Fibroblast of the aortic adventitia (primary cell): ENCODE data around the genes CCDC82, BIRC2 and CASP5.

DNA sequence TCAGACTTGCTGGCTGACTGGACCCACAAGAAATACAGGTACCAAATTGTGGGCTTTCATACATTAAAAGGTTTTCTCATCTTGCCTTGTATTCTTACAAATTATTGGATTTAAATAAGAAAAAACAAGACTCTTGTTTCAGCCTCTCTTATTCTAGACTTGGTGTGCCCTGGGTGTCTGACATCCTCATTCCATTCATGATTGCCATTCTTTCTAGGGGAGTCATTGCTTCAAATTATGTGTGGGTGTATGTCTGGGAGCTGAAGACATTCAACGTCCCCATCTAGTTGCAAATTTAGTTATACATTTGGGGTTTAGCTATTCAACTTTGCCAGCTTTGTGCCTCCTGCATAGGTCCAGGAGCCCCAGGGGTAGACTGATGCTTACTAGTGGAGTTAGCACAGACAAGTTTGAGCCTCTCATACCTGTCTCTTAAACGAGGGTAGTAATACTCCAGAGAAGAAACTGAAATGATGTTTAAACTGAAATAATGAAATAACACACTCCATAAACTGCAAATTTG is 18.0 kb downstream of the MAML2 start:
- CAGE, long polyA plus RNA: no peak

GRCh38 chr11:96389028-96390136 is at the start of gene CCDC82:
TSS of gene CCDC82 (minus strand) at chr11:96389912.
- CAGE, long polyA plus RNA: no peak

- CAGE, long polyA plus RNA: no peak
These were observed 2.0 kb downstream of the JRKL start for GRCh38 chr11:96391532-96392486.

GRCh38 chr11:96622161-96622651 is 232.4 kb downstream of the JRKL start:
- CAGE, long polyA plus RNA: no peak

GRCh38 chr11:97474293-97474524 is 1084.4 kb downstream of the JRKL start:
- CAGE, long polyA plus RNA: no peak

GRCh38 chr11:100719259-100719713 is 32.2 kb downstream of the ARHGAP42 start:
- CAGE, long polyA plus RNA: no peak

- CAGE, long polyA plus RNA: no peak
These were observed 2.8 kb downstream of the PGR start for GRCh38 chr11:101126780-101127181.

DNA sequence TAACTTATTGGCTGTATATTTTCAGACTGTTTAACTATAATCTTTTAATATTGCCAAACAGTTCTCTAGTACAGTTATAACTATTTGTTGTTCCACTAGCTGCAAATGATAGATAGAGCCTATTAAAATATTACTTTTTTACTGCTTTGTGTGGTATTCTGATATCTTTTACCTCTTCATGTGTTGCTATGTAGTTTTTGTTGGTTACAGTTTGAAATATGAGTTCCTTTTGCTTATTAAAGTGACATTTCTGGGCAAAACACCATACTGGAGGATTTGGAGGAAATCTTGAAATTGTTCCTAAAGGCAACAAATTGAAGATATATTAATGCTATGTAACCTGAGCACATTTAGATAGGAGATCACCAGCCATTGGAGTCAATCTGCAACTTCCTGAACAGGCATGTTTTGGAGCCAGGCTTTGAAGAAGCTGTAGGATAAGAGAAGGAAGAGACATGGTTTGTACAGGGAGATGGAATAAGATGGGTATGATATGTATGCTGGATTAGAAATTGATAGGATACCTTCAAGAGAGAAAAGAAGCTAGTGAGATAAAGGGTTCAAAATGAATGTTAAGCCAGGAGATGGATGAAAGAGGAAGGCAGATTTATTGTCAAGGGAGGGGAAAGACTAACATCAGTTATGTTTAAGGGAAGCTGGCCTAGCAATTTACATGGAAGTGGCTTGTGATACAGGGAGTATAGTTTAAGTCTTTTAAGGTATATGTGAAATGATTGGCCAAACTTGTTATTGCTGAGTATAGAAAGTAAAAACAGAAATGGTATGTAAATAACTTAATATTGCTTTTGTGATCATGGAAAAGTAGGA is 38.8 kb downstream of the YAP1 start:
- CAGE, long polyA plus RNA: no peak

GRCh38 chr11:102223497-102224261 is 93.6 kb upstream of the BIRC3 start:
- CAGE, long polyA plus RNA: no peak

DNA sequence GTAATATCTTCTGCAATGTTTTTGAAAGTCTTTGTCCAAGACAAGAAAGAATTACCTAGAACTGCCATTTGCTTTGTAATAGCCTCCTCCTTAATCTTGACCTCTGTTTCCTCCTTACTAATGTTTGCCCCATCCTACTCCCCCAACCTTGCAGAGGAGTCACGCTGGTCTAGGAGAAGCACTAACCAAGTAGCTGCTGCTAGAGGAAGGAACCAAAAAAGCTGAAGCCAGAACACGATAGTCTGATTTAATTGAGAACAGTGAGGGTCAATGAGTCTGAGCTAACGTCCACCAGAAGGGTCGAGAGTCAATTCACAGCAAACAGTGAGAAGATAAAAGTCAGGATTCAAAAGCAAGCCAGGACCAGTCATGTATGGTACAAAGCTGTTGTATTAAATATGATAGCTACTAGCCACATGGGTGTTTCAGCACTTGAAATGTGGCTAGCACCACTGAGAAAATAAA is 10.0 kb upstream of the BIRC3 start:
- CAGE, long polyA plus RNA: no peak

DNA sequence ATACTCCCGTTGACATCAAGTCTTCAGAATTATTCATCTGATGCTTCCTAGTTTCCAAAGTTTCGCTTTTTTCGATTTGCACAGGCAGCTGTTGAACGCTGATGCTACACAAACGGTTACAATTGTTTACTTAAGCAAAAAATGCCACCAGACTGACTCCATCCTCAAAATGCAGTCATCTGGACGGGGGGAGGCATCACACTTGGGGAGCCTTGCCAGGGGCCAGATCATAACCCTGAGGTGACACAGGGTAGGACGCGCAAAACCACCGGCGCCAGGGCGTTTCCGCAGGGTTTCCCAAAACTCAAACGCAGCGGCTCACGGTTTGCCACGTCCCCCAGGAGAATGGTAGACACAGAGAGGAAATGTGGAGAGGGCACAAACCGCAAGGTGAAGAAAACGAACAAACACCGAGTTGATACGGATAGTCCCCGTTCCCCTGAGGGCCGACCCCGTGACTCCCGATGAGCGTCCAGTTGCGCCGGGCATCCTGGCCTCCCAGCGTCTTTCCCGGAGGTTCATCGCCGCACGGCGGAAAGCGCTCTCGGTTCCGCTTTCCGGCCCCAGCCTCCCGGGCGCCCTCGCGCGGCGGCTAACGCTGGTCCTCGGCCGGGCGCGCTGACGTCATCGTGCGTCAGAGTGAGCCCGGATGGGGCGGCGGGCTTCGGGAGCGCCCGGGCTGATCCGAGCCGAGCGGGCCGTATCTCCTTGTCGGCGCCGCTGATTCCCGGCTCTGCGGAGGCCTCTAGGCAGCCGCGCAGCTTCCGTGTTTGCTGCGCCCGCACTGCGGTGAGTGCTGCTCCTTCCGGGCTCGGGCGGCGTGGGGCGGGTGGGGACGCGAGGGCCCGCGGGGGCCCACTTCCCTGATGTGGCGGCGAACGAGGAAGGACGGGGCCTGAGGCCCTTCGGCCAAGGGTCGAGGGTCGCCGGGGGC is at the start of gene BIRC2:
TSS of gene BIRC2 (plus strand) at position 627 of the 934 bp plus-strand sequence.
- CAGE, long polyA plus RNA: no peak

DNA sequence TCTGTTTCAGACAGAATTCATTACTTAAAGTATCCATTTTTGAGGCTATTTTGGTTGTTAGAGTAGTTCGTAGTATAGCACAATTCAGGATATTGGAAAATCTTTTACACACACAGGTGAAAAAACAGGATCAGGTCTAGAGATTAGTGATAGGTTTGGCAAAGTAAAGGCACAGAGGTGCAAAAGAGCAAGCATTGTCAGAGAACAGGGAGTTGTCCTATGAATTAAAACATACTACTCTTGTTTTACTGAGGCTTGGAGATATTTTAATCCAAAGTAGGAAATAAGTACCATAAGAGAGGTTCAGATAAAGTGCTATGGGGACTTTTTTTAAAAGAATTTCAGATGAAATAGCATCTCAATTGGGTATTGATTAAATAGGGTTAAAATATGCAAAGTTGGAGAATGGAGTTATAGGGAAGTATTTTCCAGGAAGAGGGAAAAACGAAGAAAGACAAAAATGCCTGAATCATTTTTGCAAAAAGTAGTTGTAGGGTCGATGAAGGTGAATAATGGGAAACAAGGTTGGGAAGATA is 36.1 kb downstream of the BIRC2 start:
- CAGE, long polyA plus RNA: no peak

DNA sequence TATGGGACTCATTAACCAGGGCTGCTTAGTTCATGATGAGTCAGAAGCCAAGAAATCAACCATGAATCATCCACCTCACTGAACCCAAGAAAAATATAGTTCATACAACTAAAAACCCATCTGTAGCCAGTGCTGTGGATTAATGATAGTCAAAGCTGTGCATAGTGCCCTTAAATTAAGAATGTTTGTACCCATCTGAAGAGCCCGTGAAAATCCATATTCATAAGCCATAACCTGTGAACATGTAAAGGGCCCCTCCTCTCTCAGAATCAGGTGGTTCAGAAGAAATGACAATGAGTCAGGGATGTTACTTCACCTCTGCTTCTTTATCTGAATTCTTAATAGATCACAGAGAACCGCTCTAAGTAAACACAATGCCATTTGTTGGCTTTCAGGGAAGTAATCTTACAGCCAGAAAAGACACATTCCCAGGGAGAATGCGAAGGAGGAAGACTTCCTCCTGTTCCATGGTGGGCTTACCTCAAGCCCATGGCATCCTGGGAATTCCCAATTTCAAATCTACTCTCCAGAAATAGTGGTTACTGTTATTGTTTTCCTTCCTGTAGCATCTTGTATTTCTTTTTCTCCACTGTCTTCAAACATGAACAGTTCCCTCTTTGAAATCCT is 25.3 kb downstream of the MMP20 start:
- CAGE, long polyA plus RNA: no peak

DNA sequence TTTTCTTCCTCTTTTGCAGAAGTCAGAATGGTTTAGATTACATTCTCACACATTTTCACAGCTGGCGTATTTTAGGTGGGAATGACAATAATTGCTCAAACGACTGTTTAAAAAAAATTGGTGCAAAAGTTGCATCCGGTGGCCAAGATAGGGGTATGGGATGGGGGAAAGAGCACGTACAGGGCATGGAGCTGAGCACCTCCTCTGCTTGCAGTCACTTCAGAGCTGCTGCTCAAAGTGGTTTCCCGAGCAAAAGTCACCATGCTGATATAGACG is 35.3 kb downstream of the MMP13 start:
- CAGE, long polyA plus RNA: no peak

GRCh38 chr11:103536257-103536691 is 427.0 kb downstream of the DYNC2H1 start:
- CAGE, long polyA plus RNA: no peak

DNA sequence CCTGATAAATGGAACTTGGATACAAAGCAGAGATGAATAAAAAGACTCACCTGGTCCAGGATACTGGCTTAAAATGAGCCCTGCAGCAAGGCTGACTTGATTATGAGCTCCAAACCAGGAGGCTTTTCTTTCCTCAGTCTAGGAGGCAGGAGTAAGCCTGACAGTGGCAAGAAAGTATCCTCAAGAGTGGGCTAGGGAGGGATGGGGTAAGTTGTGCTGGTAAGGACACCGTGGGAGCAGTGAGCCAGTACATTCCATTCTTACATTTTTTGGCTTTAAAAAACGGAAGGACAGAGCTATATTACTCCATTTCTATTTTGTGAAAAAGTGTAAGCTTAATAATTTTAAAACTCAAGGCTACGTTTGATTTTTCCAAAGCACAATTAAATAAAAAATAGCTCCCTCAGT is 187.1 kb upstream of the DDI1 start:
- CAGE, long polyA plus RNA: no peak

- CAGE, long polyA plus RNA: no peak
These were observed 273.9 kb downstream of the CASP4 start for GRCh38 chr11:104694451-104694819.

DNA sequence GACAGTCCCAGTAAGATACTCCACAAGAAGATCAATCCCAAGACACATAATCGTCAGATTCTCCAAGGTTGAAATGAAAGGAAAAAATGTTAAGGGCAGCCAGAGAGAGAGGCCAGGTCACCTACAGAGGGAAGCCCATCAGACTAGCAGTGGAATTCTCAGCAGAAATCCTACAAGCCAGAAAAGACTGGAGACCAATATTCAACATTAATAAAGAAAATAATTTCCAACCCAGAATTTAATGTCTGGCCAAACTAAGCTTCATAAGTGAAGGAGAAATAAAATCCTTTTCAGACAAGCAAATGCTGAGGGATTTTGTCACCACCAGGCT is 2.2 kb upstream of the CASP4 start:
- CAGE, long polyA plus RNA: no peak

- CAGE, long polyA plus RNA: no peak
These were observed at the start of gene CASP5 for GRCh38 chr11:105022856-105023494. TSS of gene CASP5 (minus strand) at chr11:105023168.

- CAGE, long polyA plus RNA: no peak
These were observed 1.6 kb downstream of the CASP1 start for GRCh38 chr11:105033180-105033894.